Temporal lobe (tissue), 2 donors: ENCODE measurements around a stretch of chr22.

DNA sequence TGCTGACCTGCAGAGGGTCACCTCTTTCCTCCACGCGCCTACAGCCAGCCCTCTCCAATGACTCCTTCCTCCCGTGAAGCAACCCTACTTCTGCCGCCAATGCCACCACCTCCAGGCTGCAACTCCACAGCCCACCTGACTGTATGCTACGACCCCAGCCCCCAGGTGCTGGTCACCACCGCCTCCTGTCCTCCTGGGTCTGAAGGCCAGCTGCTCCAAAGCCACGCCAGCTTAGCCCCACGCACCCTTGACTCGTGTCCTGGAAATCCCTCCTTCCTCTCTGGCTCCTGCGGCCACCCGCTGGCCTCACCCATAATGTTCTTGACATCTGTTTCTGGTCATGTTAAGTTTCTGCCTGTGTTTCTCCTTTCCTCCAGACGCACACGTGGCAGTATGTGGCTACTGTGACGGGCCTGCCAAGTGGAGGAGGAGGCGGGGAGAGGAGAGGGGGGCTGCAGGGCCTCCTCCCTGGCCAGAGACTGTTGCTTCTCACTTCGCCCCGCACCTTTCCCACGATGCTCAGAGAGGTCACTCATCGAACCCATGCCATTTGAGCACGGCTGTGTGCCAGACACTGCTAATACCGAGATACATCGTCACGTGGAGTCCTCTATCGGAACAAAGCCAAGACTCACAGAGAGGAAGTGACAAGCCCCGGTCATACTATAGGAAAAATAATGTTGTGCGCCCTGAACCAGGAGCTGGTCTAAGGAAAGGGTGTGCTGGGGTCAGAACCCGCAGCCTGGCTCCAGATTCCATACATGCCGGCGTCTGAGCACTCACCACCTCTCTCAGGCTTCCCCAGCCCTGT lies 11.6 kb downstream of the C1QTNF6 start:
- RAMPAGE, long total RNA = no peak

- RAMPAGE, long total RNA = no peak
Measured at GRCh38 chr22:37187062-37187413, 1.0 kb downstream of the C1QTNF6 start.

DNA sequence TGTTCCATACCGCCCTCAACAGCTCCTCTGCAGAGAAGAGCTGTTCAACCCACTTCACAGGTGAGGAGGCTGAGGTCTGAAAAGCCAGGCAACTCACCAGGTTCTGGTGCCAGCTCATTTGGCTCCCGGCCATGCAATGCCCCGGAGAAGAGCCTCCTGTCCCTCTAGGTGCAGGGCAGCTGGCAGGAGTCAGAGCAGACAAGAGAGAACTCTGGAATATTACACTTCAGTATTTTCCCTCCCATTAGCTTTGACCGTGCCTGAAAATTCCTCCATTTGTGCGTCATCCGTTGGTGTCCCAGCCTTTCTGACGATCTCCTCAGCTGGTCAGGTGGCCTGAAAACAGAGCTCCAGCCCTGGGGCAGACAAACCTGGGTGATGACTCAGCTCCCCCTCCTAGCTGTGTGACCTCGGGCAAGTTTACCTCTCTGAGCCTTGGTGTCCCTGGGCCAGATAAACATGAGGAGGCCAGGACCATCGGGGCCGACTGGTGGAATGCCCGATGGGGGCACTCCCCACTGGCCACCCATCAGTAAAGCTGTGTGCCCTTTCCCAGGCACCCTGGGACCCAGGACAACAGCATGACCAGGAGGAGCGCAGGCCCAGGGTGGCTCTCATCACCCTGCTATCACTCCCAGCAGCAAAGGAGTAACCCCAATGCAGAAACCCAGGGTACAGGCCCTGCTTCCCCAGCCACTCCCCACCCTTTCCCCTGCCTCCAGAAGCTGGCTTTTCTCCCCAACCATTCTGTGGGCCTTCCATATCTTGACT lies 9.6 kb upstream of the C1QTNF6 start:
- RAMPAGE, long total RNA = no peak

DNA sequence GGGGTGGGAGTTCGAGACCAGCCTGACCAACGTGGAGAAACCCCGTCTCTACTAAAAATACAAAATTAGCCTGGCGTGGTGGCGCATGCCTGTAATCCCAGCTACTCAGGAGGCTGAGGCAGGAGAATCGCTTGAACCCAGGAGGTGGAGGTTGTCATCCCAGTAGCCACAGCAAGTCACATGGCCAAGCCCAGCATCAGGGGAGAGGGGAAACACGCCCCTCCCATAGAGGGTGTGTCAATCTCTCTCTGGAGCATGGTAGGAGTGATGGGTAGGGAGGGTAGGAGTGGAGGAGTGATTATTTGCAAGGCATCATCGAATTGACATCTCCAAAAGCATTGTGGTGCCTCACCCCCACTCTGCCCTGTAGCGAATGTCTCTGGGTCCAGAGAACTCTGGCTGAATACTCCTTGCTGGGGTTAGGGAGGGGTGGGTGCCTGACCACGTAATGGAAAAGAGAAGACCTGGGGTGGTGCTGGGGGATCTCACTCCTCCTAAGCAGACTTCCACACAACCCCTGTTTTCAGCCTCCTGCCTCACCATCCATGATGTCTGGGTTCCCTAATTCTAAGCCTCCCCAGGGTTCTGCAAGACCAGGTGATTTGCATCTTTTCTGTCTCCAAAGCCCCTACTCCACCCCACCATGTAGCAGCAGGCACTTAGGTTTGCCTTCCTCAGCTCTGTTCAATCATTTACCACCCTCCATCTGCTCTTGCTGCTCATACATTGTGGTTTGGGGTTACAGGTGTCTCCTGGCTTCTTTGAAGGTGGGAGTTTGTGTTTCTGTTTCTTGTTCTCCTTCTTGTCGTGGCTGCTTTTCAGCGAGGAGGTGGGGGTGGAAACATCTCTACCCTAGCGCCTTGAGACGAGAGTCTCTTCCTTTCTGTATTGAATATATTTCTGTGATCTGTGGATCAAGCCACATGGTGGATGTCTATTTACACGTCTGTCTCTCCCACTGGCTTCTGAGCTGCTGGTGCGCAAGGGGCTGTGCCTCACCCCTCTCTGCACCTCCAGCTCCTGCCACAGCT lies 6.4 kb upstream of the SSTR3 start:
- RAMPAGE, long total RNA = no peak

GRCh38 chr22:37370068-37371160 lies 56.9 kb downstream of the ELFN2 start:
- RAMPAGE, long total RNA = no peak

GRCh38 chr22:37419553-37420799 lies 7.3 kb downstream of the ELFN2 start:
- RAMPAGE, long total RNA = no peak

- RAMPAGE, long total RNA = no peak
Measured at GRCh38 chr22:37521448-37521948, 2.3 kb upstream of the CARD10 start.

DNA sequence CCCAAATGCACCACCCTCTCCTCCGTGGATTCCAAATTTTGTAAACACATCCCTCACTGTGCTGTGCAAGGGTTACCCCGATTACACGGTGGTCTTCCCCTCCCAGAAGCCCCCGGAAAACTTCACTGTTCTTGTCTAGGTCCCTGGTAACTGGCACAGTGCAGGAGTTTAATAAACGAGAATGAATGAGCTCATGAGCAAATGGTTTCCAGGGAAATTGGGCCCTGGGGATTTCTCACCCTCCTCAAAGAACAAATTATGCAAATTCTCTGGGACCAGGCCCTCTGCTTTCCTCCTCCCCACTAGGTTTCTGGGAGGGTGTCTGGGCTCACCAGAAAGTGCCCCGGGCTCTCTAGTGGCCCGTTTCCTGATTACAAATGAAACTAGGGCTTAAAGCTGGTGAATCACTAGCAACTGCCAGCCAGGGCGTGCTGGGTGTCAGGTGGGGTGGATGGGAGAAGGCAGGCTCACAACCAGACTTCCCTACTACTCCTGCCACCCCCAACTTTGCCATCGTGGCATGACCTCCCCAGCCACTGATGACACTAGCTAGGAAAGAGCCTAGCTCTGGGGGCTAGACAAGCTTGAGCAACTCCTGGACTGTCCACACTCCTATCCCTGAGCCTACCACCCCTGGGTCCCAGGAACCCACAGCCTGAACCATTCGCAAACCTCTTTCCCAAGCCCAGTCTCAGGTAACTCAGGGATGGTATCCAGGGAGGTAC lies 18.4 kb upstream of the CDC42EP1 start:
- RAMPAGE, long total RNA = no peak

DNA sequence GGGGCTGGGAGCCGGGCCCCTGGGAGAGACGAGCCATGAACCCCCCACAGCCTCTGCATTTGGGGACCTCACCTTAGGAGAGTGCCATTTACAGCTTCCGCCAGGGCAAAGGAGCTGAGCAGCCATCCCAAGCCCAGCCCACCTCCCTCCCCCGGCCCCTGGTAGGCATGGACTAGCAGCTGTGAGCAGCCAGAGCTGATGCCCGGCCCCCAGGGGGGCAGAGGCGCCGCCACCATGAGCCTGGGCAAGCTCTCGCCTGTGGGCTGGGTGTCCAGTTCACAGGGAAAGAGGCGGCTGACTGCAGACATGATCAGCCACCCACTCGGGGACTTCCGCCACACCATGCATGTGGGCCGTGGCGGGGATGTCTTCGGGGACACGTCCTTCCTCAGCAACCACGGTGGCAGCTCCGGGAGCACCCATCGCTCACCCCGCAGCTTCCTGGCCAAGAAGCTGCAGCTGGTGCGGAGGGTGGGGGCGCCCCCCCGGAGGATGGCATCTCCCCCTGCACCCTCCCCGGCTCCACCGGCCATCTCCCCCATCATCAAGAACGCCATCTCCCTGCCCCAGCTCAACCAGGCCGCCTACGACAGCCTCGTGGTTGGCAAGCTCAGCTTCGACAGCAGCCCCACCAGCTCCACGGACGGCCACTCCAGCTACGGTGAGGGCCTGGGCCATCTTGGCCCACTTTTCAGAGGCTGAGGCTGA lies 6.0 kb downstream of the CDC42EP1 start:
- RAMPAGE, long total RNA = no peak

GRCh38 chr22:37569821-37570075 lies 9.5 kb downstream of the CDC42EP1 start:
- RAMPAGE, long total RNA = no peak

DNA sequence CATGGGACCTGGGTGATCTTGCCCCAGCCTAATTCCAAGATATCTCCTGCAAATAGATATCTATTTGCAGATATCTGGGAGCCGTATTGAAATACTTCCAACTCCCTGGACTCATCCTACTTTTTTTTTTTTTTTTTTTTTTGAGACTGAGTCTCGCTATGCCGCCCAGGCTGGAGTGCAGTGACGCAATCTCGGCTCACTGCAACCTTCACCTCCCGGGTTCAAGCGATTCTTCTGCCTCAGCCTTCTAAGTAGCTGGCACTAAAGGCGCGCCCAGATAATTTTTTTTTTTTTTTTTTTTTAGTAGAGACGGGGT lies 1.2 kb upstream of the GGA1 start:
- RAMPAGE, long total RNA = no peak

DNA sequence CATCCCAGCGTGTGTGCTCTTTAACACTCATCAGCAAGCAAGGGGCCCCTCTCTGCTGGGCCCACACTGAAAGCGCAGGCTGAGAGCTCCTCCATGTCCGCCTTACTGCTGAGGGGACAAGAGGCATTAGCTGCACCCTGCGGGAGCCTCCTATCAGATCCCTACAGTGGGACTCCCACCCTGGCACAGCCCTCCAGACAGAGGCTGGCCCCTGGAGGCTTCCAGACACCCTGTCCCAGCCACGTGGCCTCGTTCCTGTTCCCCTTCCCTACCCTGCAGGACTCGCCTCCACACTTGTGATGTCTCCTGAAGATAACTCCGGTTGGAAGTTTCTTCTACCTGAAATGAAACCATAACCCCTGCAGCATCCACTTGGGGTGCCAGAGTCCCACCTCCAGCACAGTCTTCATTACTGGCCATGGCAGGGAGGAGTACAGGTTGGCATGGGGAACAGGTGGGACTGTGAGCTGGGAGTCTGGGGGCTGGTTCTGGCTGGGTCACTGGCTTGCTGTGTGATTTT lies 5.0 kb upstream of the SH3BP1 start:
- RAMPAGE, long total RNA = no peak

GRCh38 chr22:37684807-37685260 lies 1.3 kb upstream of the NOL12 start:
- RAMPAGE, long total RNA = no peak

GRCh38 chr22:37686807-37687223 lies 672 bp downstream of the NOL12 start:
- RAMPAGE, long total RNA = no peak

DNA sequence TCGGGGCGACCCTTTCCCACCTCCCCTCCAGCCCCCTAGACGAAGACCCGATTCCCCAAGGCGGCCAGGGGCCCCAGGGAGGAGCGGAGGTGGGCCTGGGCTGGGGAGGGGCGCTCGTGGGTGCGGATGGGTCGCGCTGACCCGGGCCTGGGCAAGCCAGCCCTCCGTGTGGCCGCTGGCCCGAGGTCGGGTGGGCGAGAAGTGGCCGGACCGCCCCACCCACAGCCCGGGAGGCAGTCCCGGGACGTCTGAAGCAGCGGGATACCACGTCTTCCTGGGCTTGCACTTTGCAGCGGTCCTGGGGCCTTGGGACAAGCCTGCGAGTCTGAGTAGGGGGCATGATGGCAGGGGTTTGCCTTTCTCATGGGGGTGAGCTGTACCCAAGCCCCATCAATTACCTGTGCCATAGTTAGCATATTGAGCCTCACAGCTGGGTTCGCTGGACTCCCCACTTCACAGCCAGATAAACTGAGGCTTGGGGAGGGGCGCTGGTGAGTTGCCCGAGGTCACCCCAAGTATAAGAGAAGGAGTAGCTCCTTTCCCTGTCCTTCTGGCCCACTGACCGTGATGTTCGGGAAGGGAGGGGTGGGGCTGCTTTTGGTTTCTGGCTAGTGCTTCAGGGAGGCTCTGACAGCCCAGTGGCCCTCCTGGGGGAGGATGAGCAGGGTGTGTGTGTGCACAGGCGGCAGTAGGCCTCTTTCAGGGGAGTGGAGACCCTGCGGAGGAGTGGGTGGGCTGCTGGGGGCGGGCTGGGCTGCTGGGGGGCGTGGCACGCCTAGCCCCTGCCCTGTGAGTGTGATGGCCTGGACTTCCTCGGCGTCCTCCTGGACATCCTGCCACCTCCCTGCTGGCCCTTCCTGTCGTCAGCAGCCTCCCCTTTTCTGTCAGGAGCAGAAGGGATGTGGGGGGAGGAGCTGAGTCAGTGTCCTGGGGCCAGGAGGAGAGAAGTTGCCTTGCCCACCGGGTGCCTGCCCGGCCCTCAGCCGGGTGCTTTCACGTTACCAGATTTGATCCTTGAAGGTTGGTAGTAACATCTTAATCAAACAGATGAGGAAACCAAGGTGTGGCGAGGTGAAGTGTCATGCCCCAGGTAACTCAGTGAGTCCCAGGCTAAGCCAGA lies 50.2 kb downstream of the TRIOBP start:
- RAMPAGE, long total RNA = no peak

- RAMPAGE, long total RNA = no peak
Measured at GRCh38 chr22:37791823-37792279, 13.2 kb upstream of the H1-0 start.

DNA sequence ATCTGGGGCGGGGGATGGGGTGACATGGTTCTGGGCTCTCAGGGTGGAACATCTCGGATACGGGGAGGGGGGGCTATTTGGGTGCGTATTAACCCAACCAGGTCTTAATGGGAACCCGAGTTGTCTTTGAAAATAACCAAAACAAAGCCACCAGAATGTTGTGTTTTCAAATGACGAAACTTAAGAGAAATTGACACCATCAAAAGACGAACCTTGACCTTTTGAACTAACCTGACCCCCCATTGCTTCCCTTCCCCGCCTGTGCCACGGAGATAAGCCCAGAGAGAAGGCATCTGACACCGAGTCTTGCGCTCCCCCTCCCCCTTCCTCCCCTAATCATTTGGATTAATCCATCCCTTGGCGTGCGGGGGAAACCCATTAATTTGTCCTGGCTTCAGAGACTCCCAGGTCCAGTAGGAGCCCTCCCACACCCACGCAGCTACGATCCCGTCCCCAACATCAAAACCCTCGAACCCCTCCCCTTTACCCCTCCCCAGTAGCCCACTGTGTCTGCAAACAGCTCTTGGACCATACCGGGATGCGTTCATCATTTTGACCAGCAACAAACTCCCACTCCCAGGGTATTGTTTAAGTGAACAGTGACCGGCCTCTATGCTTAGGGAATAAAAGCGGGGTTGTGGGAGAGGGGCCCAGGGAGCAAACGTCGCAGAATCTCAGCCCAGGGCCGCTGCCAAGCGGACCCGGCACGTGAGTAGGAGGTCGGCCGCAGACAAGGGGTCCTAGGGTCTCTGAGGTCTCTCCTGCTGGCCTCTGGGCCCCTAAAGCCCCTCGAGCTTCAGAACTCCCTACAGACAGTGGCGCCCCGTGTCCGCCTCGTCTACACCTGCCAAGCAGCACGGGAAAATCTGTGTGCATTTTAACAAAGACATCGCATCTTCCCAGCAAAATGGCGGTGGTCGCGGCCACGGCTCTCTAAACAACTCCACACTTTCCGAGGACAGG lies 1.6 kb upstream of the H1-0 start:
- RAMPAGE, long total RNA = no peak

- RAMPAGE, long total RNA = no peak
Measured at GRCh38 chr22:37809075-37809509, 1.4 kb downstream of the GCAT start.

DNA sequence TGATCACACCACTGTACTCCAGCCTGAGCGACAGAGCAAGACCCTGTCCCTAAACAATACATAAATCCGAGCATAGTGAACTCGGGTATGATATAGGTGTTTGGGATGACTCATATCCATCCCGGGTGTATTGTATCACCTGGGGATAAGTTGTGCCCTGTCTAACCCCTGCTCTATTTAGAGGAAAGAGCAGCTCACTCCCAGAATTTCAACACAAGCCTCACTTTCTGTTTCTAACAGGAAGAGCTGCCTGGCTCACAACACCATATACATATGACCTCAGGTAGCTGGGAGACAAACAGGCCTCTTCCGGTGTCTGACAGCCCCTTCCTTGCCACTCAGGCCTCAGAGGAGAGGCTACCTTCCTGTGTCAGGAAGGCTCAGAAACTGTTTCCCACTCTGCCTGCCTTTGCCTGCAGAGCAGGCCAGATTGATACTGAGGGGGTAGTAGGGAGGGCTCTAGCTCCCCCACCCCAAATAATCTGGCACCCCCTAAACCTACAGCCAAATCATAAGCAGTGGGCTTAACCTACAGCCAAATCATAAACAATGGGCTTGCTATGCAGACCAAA lies 9.8 kb upstream of the MICALL1 start:
- RAMPAGE, long total RNA = no peak

DNA sequence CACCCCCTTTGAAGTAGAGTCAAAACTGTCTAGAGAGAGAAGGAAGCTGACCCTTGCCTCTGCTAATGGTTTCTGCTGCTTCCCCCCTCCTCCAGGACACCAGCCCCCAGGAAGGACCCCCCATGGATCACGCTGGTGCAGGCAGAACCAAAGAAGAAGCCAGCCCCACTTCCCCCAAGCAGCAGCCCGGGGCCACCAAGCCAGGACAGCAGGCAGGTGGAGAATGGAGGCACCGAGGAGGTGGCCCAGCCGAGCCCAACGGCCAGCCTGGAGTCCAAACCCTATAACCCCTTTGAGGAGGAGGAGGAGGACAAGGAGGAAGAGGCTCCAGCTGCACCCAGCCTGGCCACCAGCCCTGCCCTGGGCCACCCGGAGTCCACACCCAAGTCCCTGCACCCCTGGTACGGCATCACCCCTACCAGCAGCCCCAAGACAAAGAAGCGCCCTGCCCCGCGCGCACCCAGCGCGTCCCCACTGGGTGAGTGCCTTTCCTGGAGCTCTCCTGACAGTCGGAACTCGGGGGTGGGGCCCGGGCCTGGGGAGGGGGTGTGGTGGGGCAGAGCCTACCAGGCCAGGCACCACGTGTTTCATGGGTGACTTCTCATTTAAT lies 19.6 kb downstream of the MICALL1 start:
- RAMPAGE, long total RNA = no peak